ENCODE results near the gene MS4A7.

DNA sequence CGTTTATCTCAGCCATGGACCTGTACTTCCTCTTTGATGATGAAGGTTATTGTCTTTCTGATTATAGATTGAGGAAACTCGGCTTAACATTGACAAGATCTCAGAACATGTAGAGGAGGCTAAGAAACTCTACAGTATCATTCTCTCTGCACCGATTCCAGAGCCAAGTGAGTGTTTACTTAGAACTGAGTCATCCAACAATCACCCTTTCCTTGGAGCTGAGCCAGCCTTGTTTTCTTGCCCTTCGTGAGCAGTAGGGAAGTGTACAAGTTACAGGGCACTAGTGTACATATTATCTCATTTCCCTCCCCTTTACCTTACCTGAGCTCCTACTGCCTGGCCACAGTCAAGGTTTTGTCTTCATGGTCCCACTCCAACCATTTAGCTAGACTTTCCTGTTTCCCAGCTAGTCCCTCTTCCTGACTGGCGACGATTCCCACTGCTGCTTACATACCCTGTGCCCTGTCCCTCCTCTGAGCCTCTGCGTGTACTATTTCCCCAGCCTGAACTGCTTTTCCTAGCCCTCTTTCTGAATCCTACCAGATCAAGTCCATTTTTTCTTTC lies 23.5 kb downstream of the MRPL16 start:
- PRO-cap = no peak
- RAMPAGE, long total RNA, 2 experiments = no peak in any of the 2 experiments

- PRO-cap = no peak
- RAMPAGE, long total RNA, 2 experiments = no peak in any of the 2 experiments
These were observed 1.1 kb downstream of the MRPL16 start for GRCh38 chr11:59809443-59809832.

DNA sequence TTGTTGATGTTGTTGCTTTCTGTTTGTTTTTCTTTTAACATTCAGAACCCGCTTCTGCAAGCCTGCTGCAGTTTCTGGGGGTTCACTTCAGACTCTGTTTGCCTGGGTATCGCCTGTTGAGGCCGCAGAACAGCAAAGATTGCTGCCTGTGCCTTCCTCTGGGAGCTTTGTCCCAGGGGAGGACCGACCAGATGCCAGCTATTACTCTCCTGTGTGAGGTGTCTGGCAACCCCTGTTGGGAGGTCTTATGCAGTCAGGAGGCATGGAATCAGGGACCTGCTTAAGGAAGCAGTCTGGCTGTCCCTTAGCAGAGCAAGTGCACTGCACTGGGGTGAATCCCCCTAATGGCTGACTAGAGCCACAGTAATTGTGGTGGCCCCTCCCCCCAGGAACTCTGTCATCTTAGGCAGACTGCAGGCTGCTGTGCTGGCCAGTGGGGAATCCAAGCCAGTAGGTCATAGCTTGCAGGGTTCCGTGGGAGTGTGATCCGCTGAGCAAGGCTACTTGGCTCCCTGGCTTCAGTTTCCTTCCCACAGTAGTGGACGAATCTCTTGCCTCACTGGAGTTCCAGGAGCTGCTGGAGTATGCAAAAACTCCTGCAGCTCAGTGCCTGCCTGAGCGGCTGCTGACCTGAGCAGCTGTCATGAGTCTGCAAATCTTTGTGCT lies 13.0 kb downstream of the OOSP3 start:
- PRO-cap = no peak
- RAMPAGE, long total RNA, 2 experiments = no peak in any of the 2 experiments

GRCh38 chr11:60310493-60311142 lies 16.4 kb upstream of the MS4A6E start:
- PRO-cap = no peak
- RAMPAGE, long total RNA, 2 experiments = no peak in any of the 2 experiments

DNA sequence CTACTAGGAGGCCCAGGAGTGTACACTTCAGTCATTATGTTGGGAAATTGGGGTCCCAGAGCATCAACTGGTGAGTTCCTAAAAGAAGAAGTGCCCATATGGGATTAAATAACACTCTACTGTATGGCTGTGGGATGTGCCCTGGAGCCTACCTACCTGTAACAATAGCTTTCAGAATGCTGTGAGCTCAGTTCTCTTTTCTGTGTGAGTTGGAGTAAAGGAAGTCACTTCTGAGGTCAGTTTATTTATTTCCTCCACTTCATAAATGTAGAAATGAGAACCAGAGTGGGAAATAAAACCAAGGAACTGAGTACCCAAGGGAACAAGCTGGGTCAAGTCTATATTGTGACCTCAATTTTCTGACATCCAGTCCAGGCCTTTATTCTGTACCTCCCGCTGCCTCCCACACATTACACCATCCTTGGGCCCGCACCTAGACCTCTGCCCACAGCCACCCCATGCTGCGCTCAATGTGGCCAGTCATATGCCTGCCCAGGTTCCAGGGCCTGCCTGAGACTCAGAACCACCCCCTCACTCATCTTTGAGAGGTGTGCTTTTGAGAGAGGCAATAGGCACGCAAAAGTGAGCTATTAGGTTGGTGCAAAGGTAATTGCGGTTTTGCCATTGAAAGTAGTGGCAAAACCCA lies 9.7 kb downstream of the MS4A6E start:
- PRO-cap = no peak
- RAMPAGE, long total RNA, 2 experiments = no peak in any of the 2 experiments

- PRO-cap = bidirectional peak, plus-strand start at chr11:60378021, minus-strand start at chr11:60377832
- RAMPAGE, long total RNA, 2 experiments = no peak in any of the 2 experiments
These were observed 712 bp upstream of the MS4A7 start for GRCh38 chr11:60377448-60378192.

GRCh38 chr11:60378193-60378910 lies at the start of gene MS4A7:
Gene MS4A7 (plus strand): TSS chr11:60378532.
- PRO-cap = bidirectional peak, plus-strand start at chr11:60378532, minus-strand start at chr11:60378391
- RAMPAGE, long total RNA, 2 experiments = start-site peak on the plus strand in 1 of 2 experiments, at chr11:60378529-60378588 at its widest, 440 reads per replicate

DNA sequence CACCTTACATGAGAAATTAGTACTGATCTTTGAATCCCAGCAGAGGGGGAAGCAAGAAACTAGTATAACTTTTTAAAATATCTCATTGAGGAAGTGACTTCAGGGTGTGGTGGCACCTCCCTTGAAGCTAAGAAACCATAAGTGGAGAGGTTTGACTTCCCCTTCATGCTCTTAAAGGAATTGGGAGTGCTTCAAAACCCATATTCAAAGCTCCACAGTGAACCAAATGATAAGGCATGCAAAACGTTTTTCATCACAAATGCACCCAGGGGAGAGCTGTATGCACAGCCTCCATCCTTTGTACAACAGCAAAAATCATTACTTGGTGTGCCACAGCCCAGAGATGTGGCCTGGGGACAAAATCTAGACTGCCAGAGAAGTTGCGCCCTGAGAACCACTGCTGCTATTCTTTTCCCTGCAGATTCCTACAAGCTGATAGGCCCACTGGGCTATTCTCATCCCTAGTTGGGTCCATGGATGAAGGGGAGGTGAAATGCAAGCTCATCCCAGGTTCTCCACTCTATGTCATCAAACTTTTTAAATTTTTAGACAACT lies 659 bp downstream of the MS4A14 start:
- PRO-cap = no peak
- RAMPAGE, long total RNA, 2 experiments = no peak in any of the 2 experiments

DNA sequence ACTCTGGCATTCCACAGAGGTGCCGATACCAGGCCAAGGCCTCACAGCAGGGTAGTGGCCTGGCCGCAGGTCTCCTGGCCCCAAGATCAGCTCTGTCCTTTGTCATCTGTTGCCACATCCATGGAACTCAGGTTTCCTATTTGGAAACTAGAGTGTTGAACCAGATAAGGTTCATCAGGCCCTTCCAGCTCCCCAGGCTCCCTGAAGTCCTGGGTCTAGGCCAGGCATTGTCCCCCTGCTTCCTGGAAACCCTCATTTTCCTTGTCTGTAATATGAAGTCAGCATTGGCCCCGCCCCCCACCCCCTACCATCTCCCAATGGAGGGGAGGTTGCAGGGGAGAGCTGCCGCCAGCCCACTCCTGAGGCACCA lies 9.0 kb upstream of the MS4A10 start:
- PRO-cap = no peak
- RAMPAGE, long total RNA, 2 experiments = no peak in any of the 2 experiments

GRCh38 chr11:60852567-60853084 lies 3.1 kb downstream of the PTGDR2 start:
- PRO-cap = no peak
- RAMPAGE, long total RNA, 2 experiments = no peak in any of the 2 experiments

- PRO-cap = no peak
- RAMPAGE, long total RNA, 2 experiments = no peak in any of the 2 experiments
These were observed 11.0 kb downstream of the SLC15A3 start for GRCh38 chr11:60940871-60941475.

- PRO-cap = no peak
- RAMPAGE, long total RNA, 2 experiments = no peak in any of the 2 experiments
These were observed 718 bp upstream of the SLC15A3 start for GRCh38 chr11:60952791-60952996.

GRCh38 chr11:61027272-61027959 lies 55.9 kb downstream of the CD6 start:
- PRO-cap = no peak
- RAMPAGE, long total RNA, 2 experiments = no peak in any of the 2 experiments

GRCh38 chr11:61092186-61092820 lies 10.0 kb upstream of the CD5 start:
- PRO-cap = no peak
- RAMPAGE, long total RNA, 2 experiments = no peak in any of the 2 experiments

DNA sequence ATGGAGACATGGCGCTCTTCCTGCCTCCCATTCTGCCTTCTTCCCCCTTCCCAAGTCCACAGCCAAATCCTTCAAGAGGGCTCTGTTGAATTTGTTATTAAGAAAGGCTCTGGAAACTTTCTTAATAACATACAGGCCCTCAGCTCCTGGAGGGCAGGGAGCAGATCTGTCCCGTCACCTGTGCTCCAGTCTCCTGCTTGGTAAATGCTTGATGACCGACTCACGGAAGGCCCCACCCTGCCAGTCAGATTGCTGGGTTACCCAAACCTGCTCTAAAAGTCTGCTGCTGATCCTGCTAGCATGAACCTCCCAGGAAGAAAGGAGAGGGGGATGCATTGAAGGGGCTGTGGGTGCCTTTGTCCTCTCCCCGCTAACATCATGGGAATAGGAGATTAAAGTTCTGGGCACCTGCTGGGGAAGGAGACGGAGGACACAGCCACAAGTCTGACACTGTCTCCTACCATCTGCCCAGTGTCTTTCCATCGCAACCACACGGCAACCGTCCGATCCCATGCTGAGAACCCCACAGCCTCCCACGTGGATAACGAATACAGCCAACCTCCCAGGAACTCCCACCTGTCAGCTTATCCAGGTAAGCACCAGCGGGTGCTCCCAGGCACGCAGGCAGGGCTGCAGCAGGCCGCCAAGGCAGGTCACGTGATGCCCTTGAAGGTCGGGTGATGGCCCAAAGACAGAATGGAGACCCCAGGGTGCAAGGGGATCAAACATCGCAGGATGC lies 22.4 kb downstream of the CD5 start:
- PRO-cap = no peak
- RAMPAGE, long total RNA, 2 experiments = no peak in any of the 2 experiments

- PRO-cap = no peak
- RAMPAGE, long total RNA, 2 experiments = no peak in any of the 2 experiments
These were observed 26.4 kb downstream of the CD5 start for GRCh38 chr11:61128716-61129128.

- PRO-cap = no peak
- RAMPAGE, long total RNA, 2 experiments = no peak in any of the 2 experiments
These were observed 1.5 kb downstream of the DDB1 start for GRCh38 chr11:61331403-61331875.

GRCh38 chr11:61357077-61357912 lies 4.4 kb downstream of the CYB561A3 start:
- PRO-cap = no peak
- RAMPAGE, long total RNA, 2 experiments = no peak in any of the 2 experiments

DNA sequence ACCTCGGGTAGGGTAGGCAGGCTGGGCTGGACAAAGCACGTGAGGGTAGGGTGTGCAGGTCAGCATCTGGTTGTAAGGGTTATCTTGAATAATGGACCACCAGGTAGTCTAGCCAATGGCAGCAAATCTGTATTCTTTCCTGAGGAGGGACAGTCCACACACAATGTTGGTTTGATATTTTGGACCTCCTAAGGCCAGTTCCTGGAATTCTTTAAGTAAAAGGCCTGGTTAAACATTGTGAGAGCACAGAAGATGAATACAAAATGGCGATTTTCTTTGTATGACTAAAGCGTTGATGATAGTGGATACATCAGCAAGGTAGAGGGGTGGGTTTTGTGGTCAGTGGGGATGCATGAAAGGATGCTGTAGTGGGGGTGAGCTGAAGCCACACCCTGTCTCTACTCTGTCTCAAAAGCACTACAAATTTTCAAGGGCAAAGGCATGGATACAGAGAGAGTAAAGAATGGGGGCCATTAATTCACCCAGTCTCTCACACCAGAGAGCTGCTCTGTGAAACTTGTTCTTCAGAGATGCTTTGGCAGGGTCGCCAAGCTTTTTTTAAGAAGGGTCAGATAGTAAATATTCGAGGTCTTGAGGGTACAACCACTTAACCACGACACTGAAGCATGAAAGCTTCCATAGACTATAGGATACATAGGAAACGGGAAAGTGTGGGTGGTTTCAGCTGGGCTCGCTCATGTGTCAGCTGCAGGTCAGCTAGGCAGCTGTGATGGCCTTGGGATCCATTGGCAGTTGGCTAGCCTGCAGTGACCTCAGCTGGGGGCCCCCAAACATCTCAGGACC lies 8.2 kb downstream of the TMEM138 start:
- PRO-cap = no peak
- RAMPAGE, long total RNA, 2 experiments = no peak in any of the 2 experiments

DNA sequence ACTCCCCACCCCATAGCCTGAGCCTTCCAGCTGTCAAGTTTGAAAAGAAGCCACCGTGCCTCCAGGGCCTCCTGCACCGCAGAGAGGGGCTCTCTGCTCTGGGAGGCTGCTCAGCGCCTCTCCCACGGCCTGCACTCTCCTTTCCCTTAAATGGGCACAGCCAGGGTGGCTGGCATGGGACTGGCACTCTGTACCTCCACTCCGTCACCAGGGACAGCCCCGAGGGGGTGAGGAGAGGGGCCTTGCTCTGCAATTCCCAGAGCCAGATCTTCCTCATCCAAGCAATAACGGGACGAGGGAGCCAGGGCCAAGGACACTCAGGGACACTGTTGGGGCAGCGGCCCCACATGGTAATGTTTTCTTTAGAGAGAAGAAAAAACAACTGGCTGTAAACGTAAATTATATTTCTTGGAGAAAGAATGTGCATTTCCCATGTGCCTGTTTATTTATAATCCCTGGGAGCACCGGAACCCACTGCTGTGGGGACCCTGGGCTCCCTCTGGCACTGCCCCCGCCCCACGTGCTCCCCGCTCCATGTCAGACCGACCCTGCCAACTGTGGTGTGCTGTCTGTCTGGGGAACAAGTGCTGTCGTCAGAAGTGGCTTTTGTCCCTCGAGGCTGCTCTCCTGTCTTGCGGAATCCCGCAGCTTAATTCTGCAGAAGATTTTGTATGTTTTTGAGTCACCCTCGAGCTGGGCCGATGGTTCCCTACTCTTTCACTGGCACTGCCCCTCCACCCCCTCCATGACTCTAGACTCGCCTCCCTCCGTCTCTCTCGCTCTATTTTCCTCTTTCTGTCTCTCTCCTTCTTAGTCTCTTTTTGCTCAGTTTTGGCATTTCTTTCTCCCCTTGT lies 2.3 kb downstream of the LRRC10B start:
- PRO-cap = unidirectional peak, minus-strand start at position 100 of the sequence
- RAMPAGE, long total RNA, 2 experiments = no peak in any of the 2 experiments